SK-N-SH (cell line): ENCODE data around the genes IRS1, RHBDD1, SCYGR8 and DAW1.

DNA sequence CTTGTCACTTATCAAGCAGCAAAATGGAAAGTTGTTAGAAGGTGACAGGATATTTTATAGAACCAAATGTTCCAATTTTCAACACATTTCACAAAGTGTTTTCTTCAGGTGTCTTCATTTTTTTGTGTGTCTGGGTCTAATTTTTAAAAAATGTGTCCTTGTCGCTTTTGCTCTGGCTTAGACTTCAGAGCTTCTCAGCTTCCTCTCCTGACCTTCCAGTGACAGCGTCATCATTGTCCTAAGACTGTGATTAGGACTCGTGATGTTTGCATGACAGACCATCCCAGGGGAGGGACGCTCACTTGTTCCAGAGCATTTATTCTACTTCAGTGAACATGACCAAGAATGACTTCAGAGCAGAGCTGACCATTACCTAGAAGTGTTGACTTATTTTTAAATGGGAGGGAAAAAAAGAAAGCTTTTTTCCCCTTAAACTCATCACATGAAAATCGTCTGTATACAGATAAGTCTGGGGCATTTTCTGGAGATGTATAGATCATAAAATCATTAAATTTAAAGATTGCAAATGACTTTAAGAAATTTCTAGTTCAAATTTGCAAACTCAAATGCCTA is 591.9 kb downstream of the IRS1 start:
- RRBS, result no CpG with 5 or more reads among the region's 5 CpGs
CAGE:
- cytosol, long polyA plus RNA, result no peak
- long polyA plus RNA, result no peak
- nucleus, long polyA plus RNA, result no peak

- RRBS, result no CpG with 5 or more reads among the region's 8 CpGs
CAGE:
- cytosol, long polyA plus RNA, result no peak
- long polyA plus RNA, result no peak
- nucleus, long polyA plus RNA, result no peak
Observed at GRCh38 chr2:226423430-226423960, 376.1 kb downstream of the IRS1 start.

DNA sequence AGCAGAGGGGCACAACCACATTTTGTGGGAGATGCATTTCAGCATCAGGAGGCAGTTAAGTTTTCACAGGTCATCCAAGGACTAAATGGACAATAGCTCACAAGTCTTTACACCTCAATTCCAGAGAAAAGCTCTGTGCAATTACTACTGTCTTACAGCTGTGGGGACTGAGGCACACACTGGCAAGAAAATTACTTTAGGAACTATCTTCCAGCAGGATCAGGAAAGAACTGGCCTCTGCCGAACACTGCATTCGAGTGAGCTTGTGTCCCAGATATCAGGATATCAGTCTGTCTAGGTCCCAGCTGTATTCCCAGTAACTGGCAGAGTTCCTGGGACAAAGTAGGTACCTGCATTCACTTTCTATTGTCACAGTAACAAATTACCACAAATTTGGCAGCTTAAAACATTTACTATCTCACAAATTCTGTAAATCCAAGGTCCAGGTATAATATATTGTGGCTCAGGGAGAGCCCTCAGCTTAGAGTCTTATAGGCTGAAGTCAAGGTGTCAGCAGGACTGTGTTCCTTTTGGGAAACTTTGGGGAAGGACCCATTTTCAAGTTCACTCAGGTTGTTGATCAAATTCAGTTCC is 183.7 kb downstream of the IRS1 start:
- RRBS, result no CpG with 5 or more reads among the region's 2 CpGs
CAGE:
- cytosol, long polyA plus RNA, result no peak
- long polyA plus RNA, result no peak
- nucleus, long polyA plus RNA, result no peak

DNA sequence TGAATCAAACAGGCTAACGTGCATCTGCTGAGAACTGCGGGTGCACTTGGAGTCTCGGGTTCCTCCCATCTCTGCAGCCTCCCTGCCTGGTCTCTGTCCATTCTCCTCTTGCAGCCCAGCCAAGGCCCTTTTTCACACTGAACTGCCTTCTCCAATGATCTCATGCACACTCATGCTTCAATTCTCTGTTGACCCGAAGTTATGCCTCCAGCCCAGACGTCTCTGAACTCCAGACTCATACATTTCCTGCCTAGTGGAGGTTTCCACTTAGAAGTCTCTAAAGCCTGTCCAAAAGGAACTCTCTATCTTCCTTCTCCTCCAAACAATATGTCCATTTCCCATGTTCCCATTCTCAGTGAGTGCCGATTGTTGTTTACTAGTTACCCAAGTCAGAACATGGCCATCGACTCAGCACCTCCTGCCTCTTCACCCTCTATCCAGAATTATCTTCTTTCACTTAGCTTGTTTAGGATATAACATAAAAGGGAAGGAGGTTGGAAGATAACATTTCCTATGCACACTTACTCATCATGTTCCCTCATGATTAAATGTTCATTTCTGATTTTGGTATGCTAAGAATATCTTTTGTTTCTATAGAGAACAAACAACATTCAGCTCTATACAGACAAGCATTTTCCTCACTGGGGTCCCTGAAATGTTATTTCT is 155.1 kb downstream of the IRS1 start:
- RRBS, result no CpG with 5 or more reads among the region's 7 CpGs
CAGE:
- cytosol, long polyA plus RNA, result no peak
- long polyA plus RNA, result no peak
- nucleus, long polyA plus RNA, result no peak

- RRBS, result no CpG with 5 or more reads among the region's 1 CpG
CAGE:
- cytosol, long polyA plus RNA, result no peak
- long polyA plus RNA, result no peak
- nucleus, long polyA plus RNA, result no peak
Observed at GRCh38 chr2:226660529-226661080, 139.0 kb downstream of the IRS1 start.

DNA sequence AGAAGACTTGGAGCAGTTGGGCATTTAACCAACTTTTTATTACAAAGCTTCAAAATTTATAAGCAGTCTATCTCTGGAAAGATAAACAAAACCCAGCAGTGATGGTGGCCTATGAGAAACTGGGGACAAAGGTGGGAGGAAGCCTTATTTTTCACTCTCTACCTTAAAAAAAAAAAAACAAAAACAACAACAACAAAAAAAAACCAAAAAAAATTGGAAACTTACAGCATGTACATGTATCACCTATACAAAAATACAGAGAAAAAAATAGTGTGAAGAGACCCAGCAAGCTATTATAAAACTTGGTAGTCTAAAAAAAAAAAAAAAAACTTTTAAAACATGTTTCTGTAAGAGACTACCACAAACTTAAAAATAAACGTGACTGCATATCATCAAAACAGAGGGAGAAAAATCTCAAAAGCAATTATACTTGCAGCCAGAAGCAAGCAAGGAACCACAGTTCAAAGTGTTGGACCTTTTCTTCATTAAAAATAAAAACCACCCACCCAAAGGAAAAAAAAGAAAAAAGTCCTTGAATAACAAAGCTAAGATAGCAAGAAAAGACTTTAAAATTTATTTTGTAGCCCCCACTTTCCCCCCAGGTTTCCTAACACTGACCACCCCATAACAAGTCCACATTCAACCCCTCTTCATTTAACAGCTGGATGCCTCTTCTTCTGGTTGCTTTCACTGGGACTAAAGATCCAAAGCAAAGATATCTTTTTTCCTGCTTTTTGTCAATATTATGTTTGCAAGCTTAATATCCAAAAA is 13.0 kb downstream of the IRS1 start:
- RRBS, result no CpG with 5 or more reads among the region's 1 CpG
CAGE:
- cytosol, long polyA plus RNA, result no peak
- long polyA plus RNA, result no peak
- nucleus, long polyA plus RNA, result start-site peak on the minus strand centred at position 633 of the sequence, 122 bp wide, 102 and 41 reads in 2 replicates

GRCh38 chr2:226799251-226800272 is at the start of gene IRS1:
IRS1 (minus strand) TSS chr2:226799820.
- RRBS, result 2% methylated on average over 37 of the region's 106 CpGs
CAGE:
- cytosol, long polyA plus RNA, result no peak
- long polyA plus RNA, result no peak
- nucleus, long polyA plus RNA, result no peak

DNA sequence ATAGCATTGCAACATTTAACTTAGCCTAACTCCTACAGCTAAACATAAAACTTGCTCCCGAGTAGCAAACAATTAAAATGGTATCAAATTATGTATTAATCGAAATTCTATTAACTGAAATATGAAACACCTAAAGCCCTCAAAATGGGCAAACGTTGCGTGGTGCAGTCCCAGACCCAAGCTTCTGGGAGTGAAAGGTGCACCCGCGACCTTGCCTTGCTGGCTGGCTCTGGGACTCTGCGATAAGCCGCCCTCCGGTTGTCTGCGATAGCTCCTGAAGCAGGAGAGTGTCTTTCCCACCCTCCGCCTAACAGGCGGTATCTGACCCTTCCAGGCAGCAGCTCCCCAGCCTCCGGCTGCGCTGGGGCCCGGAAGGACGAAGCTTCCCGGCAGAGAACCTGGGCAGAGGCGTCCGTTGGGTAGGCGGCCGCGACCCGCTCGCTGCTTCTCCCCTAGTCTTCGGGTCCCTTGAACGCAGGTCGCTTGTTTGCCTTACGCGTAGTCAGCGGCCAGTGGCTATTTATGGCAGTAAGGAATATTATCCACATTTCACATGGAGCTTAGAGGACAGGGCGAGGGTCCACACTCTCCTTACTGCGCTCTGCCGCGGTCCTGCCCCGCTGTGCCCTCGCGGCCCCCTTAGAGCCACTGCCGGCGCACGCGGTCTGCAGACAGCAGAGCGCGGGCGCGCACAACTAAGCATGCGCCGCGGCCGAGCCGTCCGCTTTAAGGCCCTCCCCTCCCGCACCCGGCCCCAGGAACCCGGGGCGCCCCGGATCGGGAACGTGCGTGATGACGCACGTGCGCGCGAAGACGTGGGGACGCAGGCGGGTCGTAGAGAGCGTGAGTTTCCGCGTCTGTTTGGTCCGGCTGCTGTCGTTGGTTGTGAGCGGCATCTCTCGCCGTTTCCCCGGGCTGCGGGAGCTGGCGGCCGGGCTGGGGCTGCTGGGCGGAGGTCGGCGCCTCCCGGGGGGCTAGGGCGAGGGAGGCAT is at the start of gene RHBDD1:
Gene RHBDD1, plus strand, starts transcription at position 810 of the 992 bp plus-strand sequence.
- RRBS, result 1% methylated on average over 38 of the region's 85 CpGs
CAGE:
- cytosol, long polyA plus RNA, result no peak
- long polyA plus RNA, result no peak
- nucleus, long polyA plus RNA, result no peak

DNA sequence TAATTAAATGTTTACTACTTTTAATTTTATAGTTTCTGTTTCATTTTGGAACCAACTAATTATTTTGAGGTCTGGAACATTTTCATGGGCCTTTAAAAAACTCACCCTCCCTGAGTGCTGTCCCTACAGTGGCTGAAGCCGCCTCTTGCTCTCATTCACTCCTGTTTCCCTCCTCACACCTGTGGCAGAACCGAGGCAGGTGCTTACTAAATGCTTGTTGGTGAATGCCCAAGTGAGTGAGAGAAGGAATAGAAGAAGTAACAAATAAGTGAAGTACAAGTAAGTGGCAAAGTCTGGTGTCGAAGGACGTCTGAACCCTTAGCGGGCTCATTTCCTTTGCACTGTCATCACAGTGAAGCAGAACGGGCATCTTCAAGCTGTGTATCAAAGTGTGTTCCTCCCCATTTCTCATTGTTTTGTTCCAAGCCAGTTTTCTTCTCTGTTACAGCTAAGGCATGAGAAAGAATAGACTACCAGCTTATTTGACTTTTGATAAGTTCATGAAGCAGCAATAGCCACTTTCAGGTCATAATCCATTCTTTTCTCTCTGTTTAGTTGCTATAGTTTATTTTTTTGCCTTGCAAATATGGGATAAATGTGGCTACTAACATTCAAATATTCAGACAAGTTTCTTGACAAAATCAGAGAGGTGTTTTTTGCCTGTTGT is 135.3 kb downstream of the RHBDD1 start:
- RRBS, result no CpG with 5 or more reads among the region's 6 CpGs
CAGE:
- cytosol, long polyA plus RNA, result no peak
- long polyA plus RNA, result no peak
- nucleus, long polyA plus RNA, result no peak

DNA sequence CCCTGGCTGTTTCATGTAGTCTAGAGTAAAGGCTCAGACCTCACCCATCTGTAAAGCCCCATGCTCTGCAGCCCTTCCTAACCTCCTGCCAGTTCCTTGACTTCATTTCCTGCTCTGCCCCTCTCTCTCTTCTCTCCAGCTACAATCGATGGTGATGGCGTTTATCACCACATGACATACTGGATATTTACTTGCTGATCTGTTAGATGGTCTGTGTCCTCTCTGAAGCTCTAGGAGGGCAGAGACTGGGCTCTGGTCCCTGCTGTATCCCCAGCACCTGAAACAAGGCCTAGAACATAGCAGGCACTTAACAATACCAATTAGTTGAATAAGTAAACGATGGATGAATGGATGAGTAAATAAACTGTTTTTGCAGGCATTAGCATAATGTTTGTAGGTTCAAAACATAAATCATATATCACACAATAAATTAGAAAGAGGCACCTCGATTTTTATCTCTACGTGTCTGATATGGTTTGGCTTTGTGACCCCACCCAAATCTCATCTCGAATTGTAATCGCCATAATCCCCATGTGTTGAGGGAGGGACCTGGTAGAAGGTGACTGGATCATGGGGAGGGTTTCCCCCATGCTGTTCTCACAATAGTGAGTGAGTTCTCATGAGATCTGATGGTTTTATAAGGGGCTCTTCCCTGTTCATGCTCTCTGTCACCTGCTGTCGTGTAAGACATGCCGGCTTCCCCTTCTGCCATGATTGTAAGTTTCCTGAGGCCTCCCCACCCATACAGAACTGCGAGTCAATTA is 76.0 kb downstream of the COL4A4 start:
- RRBS, result no CpG with 5 or more reads among the region's 10 CpGs
CAGE:
- cytosol, long polyA plus RNA, result no peak
- long polyA plus RNA, result no peak
- nucleus, long polyA plus RNA, result no peak

DNA sequence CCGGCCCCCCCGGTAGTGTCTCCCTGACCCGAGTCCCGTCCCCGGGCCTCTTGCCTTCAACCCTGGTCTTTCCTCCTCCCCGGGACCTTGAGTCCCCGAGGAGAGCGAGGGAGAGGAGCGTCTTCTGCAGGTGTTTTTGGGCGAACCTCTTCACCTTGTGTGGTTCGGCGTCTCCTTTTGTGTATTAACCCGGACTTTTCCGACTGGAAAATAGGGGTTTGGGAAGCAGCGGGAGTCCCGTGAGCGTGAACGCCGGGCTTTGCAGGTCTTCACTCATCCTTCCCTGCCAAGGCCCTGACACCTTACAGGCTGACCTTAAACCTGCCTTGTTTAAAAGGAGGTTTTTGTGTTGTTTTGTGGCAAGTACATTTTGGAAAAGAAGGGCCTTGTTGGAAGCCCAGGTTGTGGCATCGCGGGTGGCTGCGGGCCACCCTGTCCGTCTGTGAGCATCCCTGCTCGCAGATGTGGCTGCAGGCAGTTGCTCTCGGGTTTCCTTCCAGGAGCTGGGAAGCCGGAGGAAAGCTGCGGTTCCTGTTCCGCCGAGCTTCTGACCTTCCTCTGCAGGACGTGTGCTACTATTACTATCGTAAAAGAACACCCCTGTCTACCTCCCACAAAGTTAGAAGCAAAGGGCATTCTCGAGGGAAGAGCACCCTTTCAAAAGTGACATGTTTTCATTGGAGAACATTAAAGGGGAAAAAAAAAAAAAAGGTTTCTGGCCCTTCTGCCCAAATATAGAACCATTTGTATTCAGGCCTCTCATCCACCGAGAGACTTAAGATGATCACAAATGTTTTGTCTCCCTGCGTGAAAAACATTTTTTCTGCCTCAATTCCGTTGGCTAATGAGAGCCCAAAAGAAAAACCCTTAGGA is 716 bp downstream of the MFF start:
- RRBS, result 2% methylated on average over 12 of the region's 35 CpGs
CAGE:
- cytosol, long polyA plus RNA, result no peak
- long polyA plus RNA, result no peak
- nucleus, long polyA plus RNA, result no peak

DNA sequence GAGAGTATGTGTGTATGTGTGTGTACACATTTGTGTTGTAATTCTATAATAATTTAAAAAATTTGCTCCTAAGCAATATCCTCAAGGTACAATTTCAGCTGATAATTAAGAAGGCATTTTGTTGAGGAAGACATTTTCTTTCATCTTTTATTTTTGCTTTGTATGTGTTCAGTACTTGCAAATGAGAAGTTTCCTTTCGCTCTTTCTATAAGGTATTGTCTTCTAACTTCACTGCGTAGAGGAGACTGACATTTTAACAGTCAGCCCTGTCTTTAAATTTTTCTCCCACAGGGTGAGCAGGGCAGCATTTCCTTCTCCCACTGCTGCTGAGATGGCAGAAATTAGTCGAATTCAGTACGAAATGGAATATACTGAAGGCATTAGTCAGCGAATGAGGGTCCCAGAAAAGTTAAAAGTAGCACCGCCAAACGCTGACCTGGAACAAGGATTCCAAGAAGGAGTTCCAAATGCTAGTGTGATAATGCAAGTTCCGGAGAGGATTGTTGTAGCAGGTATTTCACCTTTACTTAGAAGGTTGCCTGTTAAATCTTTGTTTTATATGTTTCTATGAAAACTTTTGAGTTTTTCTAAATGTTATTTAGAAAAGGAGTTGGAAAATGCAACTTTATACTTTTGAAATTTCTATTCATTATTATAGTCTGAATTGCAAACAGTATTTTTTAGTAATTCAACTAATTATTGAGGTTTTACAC is 5.4 kb downstream of the MFF start:
- RRBS, result no CpG with 5 or more reads among the region's 8 CpGs
CAGE:
- cytosol, long polyA plus RNA, result no peak
- long polyA plus RNA, result no peak
- nucleus, long polyA plus RNA, result no peak

DNA sequence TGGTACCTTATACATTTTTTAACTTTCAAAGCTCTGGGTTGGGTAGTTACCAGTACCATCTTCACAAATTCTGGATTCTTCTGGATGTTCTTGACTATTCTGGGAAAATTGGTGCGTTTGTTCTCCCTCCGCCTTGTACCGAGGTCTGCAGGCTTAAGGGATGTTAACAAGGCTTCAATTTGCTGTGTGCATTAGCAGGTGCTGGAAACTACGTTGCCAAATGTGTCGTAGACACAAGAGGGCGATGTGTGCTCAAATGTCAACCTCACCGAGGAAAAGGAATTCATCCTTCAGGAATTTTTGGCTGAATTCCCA is 18.2 kb upstream of the SCYGR1 start:
- RRBS, result no CpG with 5 or more reads among the region's 7 CpGs
CAGE:
- cytosol, long polyA plus RNA, result no peak
- long polyA plus RNA, result no peak
- nucleus, long polyA plus RNA, result no peak

DNA sequence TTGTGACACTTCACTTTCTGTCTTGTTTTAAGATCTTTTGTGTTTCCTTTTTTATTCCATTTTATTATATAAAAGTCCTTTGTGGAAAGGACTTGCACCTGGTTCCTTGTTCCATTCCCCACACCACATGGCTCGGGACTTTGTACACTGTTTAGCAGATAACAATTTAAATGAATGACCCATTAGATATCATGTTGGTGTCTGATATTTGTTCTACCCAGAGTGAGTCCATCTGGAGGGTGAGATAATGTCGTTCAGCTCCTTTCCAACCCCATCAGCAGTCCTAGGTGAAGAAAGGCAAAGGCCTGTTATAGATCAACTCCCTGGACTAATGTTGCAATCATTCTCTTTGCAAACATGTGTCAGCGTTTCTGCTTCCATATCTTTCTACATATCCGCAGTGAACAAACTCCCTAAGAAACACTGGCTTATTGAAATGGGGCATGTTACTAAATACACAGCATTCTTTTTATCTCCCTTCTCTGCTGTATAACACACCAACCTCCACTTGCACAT is 20.7 kb upstream of the AGFG1 start:
- RRBS, result no CpG with 5 or more reads among the region's 4 CpGs
CAGE:
- cytosol, long polyA plus RNA, result no peak
- long polyA plus RNA, result no peak
- nucleus, long polyA plus RNA, result no peak

DNA sequence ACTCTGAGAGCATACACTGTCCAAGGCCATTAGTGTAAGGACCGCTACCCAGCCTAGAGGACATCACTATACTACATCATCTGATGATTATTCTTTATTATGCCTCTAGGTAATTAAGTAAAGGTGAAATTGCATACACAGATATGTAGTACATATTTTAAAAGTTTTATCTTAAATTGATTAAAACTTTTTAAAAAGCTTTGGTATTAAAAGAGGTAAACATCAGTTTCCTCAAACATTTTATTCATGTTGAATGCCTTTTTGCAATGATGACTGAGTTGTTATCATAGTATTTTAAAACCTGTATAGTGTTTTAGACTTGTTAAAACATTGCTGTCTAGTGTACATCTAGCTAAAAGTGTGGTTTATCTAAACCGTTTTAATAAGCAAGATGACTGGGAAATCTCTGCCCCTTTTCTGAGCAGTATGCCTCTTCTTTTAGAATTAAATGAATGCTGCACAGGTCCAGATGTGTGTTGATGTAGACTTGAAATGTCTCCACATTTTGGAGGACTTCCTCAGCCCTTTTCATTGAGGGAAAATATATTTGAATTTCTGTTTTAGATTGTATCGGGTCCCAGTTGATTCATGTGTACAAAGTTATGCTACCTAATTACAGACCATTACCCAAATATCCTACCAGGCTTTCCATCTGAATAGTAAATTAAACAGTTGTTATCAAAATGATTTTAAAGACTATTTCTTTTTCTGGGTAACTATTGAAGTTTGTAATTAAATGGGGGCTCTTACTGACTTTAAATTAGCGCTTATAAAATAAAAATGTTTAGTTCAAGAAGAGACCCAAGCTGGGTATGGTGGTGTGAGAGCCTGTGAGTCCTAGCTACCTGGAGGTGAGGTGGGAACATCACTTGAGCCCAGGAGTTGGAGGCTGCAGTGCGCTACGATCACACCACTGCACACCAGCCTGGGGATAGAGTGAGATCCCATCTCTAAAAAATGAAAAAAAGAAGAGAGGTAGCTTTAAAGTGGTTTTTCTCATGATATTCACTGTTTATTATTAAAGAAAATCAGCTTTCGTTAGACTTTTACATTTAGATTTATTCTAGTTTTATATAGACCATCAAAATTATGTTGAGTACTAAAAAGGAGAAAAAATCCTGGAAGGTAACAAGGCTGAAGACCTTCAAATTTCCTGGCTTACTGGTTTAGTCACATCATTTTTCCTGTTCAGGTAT is 42.3 kb upstream of the SCYGR2 start:
- RRBS, result no CpG with 5 or more reads among the region's 7 CpGs
CAGE:
- cytosol, long polyA plus RNA, result no peak
- long polyA plus RNA, result no peak
- nucleus, long polyA plus RNA, result no peak

DNA sequence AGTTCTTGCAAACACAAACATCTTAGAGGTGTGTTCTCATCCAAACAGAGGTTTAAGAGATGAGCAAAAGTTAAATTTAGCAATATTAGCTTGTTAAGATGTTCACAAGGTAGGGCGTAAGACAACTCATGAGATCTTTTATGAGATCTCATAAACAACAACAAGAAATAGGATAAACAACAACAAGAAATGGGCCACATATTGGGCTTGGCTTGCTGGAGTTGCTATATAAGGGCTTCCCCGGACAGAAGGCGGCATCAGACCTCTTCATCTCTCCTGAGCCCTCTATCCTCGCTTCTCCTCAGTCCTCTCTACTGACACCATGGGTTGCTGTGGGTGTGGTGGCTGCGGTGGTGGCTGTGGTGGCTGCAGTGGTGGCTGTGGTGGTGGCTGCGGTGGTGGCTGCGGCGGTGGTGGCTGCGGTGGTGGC is at the start of gene SCYGR8:
Gene SCYGR8, plus strand, starts transcription at position 323 of the 430 bp plus-strand sequence.
- RRBS, result no CpG with 5 or more reads among the region's 9 CpGs
CAGE:
- cytosol, long polyA plus RNA, result no peak
- long polyA plus RNA, result no peak
- nucleus, long polyA plus RNA, result no peak

GRCh38 chr2:227871200-227872204 is at the start of gene DAW1:
DAW1 (plus strand) TSS chr2:227871631.
- RRBS, result 8% methylated on average over 8 of the region's 45 CpGs
CAGE:
- cytosol, long polyA plus RNA, result no peak
- long polyA plus RNA, result no peak
- nucleus, long polyA plus RNA, result no peak

- RRBS, result no CpG with 5 or more reads among the region's 3 CpGs
CAGE:
- cytosol, long polyA plus RNA, result no peak
- long polyA plus RNA, result no peak
- nucleus, long polyA plus RNA, result no peak
Observed at GRCh38 chr2:228378181-228378659, 196.7 kb upstream of the SPHKAP start.

GRCh38 chr2:228838703-228839261 is 432.3 kb downstream of the PID1 start:
- RRBS, result no CpG with 5 or more reads among the region's 4 CpGs
CAGE:
- cytosol, long polyA plus RNA, result no peak
- long polyA plus RNA, result no peak
- nucleus, long polyA plus RNA, result no peak

- RRBS, result no CpG with 5 or more reads among the region's 10 CpGs
CAGE:
- cytosol, long polyA plus RNA, result no peak
- long polyA plus RNA, result no peak
- nucleus, long polyA plus RNA, result no peak
Observed at GRCh38 chr2:229201257-229201940, 69.7 kb downstream of the PID1 start.